AG09309 (cell line): ENCODE data around the genes YAF2, ZCRB1, PRICKLE1 and IRAK4.

DNA sequence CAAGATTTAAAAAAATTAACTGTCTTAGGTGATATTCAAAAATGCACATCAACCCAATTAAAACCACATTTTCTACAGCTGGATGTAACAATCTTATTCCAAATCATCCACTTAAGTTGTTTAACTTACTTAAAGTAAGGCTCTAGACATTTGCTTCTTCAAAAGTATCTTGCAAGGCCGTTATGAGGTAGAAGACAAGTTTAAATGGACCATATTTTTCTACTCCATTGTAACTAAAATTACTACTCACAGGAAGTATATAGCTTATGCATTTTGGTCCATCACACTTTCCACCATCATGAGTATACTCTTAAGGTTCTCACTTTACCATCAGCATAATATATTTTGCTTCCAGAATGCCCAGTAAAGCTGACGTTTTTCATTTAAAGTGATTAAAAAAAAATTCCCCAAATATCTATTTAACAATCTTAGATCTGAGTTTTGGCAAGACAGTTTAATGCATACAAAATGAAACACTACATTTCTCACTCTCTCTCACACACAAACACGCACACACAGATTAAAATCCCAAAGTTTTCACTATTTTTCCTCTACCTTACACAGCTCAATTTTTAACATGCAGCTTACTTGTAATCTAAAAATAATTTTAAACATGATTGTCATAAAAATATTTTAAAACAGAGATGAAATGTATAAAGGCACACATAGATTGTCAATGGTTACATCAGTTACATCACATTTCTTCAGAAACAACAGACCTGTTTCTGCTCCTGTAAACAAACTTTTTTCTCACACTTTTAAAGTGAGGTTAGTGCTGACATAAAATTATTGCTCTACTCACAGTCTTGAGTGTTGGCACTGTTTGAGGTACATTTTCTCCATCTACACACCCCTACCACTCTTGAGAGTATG, 57.8 kb downstream of the GXYLT1 start:
- RRBS: no CpG with 5 or more reads among the region's 3 CpGs

GRCh38 chr12:42238164-42238633, at the start of gene YAF2:
Gene YAF2, minus strand, starts transcription at chr12:42238248.
- RRBS: 2% methylated on average over 40 of the region's 59 CpGs

GRCh38 chr12:42325497-42326332, at the start of gene ZCRB1:
Gene ZCRB1, minus strand, starts transcription at chr12:42326094.
- RRBS: under 1% methylated on average over 18 of the region's 53 CpGs

GRCh38 chr12:42364344-42364591, 38.3 kb downstream of the PPHLN1 start:
- RRBS: no CpG with 5 or more reads among the region's 3 CpGs

DNA sequence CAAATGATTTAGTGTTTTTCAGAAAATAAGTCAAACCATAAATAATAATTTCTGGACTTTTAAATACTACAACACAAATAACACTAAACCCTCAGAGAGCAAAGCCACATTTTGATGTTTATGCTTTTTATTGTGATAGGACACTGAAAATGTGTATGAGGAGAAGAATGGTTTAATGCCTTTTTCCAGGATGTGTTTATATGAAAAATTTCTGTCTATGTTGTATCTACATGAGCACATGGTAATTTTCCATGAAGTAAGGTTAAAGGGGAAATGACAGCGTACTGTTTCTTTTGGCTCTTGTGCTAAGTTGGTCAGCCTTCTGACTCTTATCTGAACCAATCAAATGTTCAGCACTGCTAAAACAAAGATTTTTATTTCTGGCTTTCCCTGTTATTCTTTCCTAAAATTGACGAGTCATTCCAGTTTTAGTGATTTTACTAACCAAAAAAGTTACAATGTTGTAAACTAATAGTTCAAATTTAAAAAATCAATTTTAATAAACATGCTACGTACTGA, 96.3 kb downstream of the PPHLN1 start:
- RRBS: no CpG with 5 or more reads among the region's 3 CpGs

- RRBS: 3% methylated on average over 26 of the region's 53 CpGs
Measured at GRCh38 chr12:42588470-42589468, 777 bp downstream of the PRICKLE1 start.

- RRBS: 1% methylated on average over 50 of the region's 118 CpGs
Measured at GRCh38 chr12:42589469-42590523, at the start of gene PRICKLE1. Gene PRICKLE1, minus strand, starts transcription at chr12:42589746.

DNA sequence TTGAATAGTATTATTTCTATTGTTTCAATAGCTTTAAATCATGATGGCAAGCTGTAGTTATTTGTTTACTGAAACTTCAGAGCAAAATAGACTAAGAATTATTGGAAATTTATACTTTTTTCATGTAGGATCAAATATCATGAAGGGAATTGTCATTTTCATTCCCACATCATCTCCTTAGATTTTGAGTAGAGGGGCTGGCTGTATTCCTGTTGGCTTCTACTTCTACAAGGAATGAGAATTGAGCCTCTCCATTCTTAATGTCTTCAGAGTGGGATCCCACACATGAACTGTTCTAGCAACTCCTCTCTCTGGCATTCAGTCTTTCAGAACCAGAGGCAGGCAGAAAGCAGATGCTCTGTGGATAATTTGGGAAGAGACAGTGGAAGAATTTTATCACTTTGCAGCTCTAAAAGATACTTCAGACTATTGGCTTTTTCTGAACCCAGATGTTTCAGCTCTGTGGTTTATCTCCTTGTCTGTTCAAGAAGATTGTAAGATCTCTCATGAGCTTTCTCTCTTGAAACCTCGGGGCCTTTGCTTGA, 106.7 kb upstream of the PRICKLE1 start:
- RRBS: no CpG with 5 or more reads among the region's 1 CpG

GRCh38 chr12:42696829-42697184, 107.3 kb upstream of the PRICKLE1 start:
- RRBS: no CpG with 5 or more reads among the region's 9 CpGs

DNA sequence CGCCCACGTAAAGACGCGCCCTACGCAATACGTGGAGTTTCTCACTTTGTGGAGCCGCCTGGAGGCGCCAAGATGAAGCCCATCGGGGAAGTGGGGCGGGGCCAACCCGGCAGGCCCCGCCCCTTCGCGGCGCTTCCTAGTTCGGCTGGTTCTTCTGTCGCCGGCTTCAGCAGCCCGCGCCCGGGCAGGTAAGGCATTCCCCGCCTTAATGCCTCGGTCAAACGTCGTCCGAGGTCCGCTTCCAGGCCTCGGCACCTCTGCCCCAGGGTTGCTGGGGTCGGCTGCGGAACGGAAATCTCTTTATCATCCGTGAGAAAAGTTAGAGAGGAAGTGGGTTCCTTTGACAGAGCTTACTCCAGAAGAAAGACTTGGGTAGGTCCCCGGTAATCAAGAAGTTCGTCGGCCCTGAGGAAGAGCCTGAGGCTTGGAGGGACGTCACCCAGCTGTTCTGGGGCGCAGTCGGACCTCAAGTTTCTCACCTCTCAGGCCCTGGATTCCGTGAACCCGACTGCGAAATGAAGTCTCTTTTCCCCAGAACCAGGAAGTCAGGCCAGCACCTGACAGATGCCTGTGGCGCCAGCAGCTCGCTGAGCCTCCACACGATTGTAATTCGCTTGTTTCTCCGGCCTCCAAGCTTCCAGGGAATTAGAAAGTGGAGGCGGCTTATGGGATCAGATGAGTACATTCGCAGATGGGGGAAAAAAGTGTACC, at the start of gene IRAK4:
Gene IRAK4, plus strand, starts transcription at position 123 of the 711 bp plus-strand sequence.
- RRBS: 2% methylated on average over 8 of the region's 48 CpGs

- RRBS: no CpG with 5 or more reads among the region's 1 CpG
Measured at GRCh38 chr12:44252513-44252938, 416.6 kb downstream of the TMEM117 start.

GRCh38 chr12:45050322-45050736, 570 bp downstream of the DBX2 start:
- RRBS: 5% methylated on average over 25 of the region's 35 CpGs

DNA sequence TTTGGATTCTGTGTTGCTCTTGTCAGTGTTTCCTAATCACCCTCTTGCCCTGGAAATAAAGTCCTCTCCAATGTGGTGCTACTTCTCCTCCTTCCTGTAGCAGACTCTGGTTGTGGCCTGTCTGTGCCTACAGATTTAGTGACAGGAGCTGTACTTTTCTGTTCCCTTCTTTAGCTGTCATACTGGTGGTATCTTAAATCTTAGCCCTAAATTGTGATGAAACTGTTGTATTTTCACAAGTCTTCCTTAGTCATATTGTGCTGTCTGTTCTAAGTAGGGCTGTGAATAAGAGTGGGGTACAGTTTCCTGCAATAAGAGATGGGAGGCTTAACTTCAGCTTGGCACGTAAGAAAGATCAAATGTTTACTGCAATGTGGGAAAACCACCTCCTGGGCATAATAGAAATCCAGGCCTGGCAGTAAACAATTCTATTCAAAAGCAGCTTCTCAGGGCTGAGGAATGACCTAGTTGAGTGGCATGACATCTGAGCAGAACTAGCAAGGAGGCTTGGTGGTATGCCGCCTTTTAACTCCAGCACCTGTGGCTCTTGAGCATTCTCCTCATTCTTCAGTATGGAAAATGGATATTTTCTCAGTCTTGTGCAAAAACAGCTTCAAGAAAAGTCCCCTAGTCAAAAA, 19.3 kb downstream of the ANO6 start:
- RRBS: no CpG with 5 or more reads among the region's 2 CpGs

- RRBS: no CpG with 5 or more reads among the region's 5 CpGs
Measured at GRCh38 chr12:45732170-45732630, 2.7 kb downstream of the ARID2 start.

- RRBS: no CpG with 5 or more reads among the region's 4 CpGs
Measured at GRCh38 chr12:46188887-46189586, 79.8 kb downstream of the SLC38A1 start.

DNA sequence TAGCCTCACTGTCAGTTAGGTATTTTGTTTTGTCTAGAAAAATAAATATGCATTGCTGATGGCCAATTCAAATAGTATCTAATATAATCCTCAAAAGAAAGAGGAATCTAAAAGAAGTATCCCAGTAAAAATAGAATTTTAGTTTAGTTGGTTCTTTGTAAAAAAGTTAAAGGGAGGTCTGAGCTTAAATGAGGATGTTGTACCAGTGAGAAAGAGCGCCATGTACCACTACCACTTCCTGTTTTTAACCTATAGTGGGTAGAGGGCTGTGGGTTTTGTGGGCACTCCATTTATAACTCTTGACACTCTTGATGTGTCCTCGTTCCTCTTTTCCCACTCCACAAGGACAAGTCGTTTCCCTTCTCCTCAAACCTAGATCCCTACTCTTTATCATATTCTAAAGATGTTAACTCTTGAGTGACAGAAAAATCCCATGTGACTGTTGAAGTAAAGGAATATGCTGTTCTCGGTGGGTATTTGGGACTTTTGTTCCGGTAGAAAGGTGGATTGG, 50.9 kb downstream of the SLC38A1 start:
- RRBS: no CpG with 5 or more reads among the region's 5 CpGs

GRCh38 chr12:46268145-46268573, 684 bp downstream of the SLC38A1 start:
- RRBS: 0% methylated on average over 2 of the region's 27 CpGs

GRCh38 chr12:46352231-46352555, 20.4 kb downstream of the SLC38A2 start:
- RRBS: no CpG with 5 or more reads among the region's 1 CpG

- RRBS: no CpG with 5 or more reads among the region's 8 CpGs
Measured at GRCh38 chr12:46385280-46385903, 12.8 kb upstream of the SLC38A2 start.

- RRBS: no CpG with 5 or more reads among the region's 1 CpG
Measured at GRCh38 chr12:46431618-46432304, 59.2 kb upstream of the SLC38A2 start.